ENCODE measurements around a stretch of chr2.

DNA sequence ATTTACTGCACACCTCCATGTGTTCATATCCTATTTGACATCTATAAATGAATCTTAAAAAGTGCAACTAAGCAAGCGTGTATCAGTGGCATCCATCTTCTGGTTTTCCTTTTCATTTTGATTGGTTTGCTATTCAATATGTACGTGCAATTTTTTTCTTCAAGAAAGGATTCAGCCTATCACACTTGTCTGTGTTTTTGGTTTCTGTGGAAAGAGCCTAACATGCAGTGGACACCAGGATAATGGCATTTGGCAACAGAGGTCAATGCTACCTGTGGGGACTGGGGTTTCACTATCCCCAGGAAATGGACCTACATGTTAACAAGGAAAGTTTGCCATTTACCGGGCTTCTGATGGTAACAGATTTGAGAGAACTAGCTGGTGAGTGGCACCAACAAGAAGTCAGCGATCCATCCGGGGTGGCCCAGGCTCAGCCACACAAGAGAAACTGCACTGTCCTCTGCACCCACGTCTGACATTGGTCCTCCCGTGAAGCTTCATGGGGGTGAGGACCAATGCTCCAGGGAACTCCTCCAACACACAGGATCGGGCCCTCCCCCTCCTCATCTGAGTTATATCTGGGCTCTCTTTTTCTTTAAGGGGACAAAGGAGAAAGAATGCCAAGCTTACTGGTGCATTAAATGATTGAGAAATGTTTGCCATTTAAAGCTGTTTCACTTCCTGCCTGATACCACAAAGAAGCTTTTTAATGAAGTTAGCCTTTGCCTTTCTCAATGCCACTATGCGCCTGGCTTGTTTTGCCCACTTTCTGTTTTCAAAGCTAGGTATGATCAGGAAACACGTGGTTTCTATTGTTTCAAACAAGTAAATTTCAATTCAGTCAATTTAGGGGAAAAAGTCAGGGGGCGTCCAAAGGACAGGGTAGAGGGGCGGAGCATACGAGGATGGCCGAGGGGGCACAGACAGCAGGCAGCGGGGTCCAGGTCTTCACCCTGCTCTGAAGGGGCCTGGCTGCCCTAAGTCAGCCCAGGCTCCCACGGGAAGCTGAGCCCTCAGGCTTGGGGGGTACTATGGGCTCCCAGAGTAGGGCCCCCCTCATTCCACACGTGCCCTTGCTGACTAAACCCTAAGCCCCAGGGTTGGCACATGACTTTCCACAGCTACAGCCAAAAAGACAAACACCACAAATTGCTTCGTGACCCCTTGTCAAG is 204.2 kb upstream of the ID2 start:
- RRBS, 2 experiments: 82 to 84% methylated on average over 3 of the region's 18 CpGs

- RRBS, 2 experiments: no CpG with 5 or more reads among the region's 2 CpGs
These were observed 165.9 kb upstream of the ID2 start for GRCh38 chr2:8515975-8516313.

DNA sequence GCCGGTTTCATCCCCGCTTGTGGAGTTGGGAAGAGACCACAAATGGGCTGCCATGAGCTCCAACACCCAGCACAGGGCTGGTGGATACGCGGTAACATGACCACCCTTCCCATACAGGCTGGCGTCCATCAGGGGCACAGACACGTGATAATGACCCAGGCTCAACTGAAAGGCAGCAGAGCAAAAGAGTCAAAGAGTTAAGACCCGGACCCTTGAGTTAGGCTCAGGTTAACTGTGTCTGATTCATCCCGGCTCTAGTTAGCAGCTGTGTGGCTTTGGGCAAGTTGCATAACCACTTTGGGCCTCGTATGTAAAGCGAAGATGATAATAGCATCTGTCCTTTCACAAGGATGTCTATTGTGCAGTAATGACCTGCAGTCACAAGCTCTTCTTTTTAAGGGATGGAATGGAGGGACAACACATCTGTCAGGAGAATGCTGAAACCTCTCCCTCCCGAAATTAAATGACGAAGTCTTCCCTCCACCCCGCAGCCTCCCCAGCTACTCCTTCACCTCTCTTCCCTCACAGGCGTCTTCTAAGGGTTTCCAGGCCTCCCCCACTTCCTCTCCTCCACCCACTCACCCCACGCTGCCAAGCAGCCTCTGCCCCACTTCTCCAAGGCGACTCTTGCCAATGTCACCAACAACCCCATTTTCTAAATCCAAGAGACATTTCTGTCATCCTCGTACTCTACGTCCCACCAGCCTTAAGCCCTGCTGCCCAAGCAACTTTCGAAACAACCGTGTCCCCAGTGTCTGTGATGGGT is 135.2 kb upstream of the ID2 start:
- RRBS, 2 experiments: 75 to 83% methylated on average over 1 of the region's 20 CpGs

GRCh38 chr2:8675953-8676433 is 5.9 kb upstream of the ID2 start:
- RRBS, 2 experiments: no CpG with 5 or more reads among the region's 24 CpGs

GRCh38 chr2:8682576-8682677 is 571 bp downstream of the ID2 start:
- RRBS, 2 experiments: no CpG with 5 or more reads among the region's 4 CpGs

DNA sequence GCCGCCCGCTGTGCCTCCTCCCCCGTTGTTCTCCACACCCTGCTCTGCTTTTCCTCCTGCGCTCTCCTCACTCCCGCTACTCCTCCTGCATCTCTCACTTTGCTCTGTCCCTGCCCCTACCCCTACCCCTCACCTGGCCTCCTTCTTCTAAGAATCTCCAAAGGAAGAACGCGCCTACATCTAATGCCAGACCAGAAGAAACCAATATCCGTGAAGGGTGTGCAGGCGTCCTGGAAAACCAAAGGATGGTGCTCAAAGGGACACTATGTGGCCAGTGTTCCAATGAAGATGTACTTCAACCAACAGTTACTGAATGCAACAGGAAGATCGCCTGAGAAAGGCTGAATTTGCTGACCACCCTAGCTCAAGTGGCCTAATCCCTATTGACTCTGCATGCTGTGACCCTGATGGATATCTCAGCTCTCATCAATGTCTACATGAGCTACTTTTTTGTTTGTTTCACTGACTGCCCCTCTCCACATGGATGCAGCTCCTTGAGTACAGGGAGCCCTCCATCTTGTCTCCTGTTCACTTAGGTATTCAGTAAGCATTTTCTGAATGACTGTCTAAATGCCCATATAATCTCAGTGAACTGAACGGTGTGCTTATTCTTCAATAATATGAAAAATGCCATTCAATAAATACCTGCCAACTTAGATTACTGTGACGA is 51.1 kb downstream of the ID2 start:
- RRBS, 2 experiments: no CpG with 5 or more reads among the region's 12 CpGs

DNA sequence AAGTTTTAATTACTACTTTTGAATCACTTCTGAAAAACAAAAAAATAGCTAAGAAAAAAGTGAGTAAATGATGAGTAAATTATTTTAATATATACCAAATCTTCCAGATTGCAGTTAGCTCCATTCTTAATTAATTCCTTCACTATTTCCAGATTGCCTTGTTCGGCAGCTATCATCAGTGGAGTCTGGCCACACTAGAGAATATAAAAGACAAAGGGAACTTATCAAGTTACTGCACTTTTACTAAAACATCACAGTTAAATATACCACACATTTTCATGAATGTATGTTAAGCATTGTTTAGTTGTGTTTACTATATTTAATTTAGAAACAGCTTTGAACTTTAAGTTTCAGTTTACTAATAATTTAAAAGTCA is 18.8 kb downstream of the KIDINS220 start:
- RRBS, 2 experiments: no CpG with 5 or more reads among the region's 1 CpG

DNA sequence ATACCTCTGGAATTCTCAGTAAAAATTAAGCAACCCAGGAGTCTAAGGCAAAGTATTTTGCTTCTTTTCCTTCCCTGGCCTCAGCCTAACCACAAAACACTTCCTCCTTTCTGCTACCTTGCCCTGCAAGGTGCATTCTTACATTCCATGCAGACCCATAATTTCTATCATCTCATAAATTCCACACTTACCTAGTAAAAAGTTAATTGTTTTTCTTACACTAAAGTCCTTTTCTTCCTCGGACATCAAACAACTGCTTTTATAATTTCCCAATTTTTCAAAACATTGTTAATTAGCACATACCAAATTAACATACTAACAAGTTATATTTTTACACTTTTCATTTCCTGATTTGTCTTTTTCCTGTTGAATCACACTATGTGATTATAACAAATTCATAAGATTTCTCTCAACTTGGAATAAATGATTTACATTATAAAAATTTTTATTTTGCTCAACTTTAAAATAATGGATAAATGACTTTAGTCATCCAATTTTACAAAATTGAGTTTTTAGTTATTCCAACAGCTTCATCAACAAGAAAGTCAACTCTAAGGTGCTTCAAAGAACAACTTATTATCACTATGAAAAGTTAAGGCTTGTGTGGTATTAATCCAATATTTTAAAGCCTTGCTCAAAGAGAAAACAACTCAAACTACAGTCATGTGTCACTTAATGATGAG is 3.4 kb downstream of the MBOAT2 start:
- RRBS, 2 experiments: no CpG with 5 or more reads among the region's 1 CpG

DNA sequence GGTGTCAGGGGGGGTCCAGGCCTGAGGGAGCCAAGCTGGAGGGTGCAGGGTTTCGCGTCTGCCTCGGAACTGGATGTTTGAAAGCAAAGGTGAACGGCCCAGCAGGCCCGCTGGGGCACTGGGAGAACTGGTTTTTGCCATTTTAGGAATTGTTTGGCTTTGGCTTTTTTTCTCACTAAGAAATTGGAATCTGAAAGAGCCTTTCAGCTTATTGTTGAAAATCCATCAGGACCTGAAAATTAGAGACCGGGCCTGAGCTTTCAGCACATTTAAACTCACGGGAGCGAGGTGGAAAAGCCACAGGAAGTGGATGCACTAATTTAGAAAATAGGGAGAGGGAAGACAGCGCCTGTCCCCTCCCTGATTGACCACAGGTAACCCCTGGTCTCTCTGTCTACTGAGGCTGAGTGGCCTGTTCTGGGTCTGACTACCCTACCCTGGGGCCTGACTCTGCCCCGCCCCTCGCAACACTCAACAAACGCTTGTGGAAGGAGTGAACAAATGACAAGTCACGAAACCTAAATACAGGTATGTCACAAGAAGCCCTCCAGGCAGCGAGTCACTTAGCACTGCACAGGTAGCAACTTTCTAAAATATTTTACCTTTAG is 100.3 kb upstream of the MBOAT2 start:
- RRBS, 2 experiments: no CpG with 5 or more reads among the region's 14 CpGs

GRCh38 chr2:9207696-9208891 is 1.5 kb downstream of the ASAP2 start:
- RRBS, 2 experiments: 2 to 3% methylated on average over 14 of the region's 32 CpGs

DNA sequence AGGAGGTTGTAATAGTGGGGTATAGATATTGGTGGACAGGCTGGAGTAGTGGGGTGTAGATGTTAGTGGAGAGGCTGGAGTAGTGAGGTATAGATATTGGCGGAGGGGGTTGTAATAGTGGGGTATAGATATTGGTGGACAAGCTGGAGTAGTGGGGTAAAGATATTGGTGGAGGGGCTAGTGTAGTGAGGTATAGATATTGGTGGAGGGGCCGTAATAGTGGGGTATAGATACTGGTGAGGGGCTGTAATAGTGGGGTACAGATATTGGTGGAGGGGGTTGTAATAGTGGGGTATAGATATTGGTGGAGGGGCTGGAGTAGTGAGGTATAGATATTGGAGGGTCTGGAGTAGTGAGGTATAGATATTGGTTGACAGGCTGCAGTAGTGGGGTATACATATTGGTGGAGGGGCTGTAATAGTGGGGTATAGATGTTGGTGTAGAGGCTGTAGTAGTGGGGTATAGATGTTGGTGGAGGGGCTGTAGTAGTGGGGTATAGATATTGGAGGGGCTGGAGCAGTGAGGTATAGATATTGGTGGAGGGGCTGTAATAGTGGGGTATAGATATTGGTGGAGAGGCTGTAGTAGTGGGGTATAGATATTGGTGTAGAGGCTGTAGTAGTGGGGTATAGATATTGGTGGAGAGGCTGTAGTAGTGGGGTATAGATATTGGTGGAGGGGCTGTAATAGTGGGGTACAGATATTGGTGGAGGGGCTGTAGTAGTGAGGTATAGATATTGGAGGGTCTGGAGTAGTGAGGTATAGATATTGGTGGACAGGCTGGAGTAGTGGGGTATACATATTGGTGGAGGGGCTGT is 98.4 kb downstream of the ASAP2 start:
- RRBS, 2 experiments: no CpG with 5 or more reads among the region's 2 CpGs

GRCh38 chr2:9350357-9351056 is 72.8 kb downstream of the ITGB1BP1 start:
- RRBS, 2 experiments: no CpG with 5 or more reads among the region's 12 CpGs

GRCh38 chr2:9355787-9356567 is 67.4 kb downstream of the ITGB1BP1 start:
- RRBS, 2 experiments: no CpG with 5 or more reads among the region's 17 CpGs

GRCh38 chr2:9406637-9407485 is 16.5 kb downstream of the ITGB1BP1 start:
- RRBS, 2 experiments: 86 to 92% methylated on average over 3 of the region's 15 CpGs

GRCh38 chr2:9555149-9555613 is 449 bp downstream of the ADAM17 start:
- RRBS, 2 experiments: 1% methylated on average over 11 of the region's 23 CpGs

DNA sequence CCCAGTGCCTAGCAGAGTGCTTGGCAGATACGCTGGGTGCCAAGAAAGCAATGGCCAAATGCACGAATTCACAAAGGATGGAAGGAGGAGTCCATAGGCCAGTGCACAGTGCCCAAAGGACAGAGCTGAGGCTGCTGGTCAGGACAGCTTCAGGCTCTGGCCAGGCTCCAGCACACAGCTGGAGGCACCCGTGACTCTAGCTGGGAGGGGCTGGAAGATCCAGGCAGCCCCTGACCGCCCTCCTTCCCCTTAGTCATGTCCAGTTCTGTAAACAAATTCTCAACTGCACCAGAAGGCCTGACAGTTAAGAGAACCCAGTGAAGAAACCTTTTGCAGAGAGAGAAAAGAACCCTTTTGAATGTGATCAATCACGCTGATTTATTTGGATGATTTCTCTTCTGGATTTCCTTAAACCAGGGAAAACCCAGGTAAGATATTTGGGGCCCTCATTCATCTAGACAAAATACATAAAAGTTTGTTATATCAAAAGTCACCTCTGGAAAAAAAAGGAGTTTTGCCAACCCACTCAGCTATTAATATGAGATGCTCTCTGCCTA is 7.8 kb upstream of the YWHAQ start:
- RRBS, 2 experiments: no CpG with 5 or more reads among the region's 5 CpGs

GRCh38 chr2:9702842-9703319 is 72.1 kb upstream of the YWHAQ start:
- RRBS, 2 experiments: no CpG with 5 or more reads among the region's 7 CpGs

DNA sequence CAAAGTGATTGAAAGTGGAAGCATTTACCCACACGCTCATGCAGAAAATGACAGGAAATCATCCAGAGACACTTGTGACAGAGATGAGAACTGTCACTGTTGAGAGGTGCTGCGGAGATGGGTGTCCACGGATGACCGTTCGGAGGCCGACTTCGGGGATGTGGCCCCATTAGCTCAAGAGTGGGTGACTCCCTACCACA is 81.4 kb upstream of the YWHAQ start:
- RRBS, 2 experiments: no CpG with 5 or more reads among the region's 7 CpGs

- RRBS, 2 experiments: no CpG with 5 or more reads among the region's 1 CpG
These were observed 105.1 kb upstream of the YWHAQ start for GRCh38 chr2:9735925-9736299.

DNA sequence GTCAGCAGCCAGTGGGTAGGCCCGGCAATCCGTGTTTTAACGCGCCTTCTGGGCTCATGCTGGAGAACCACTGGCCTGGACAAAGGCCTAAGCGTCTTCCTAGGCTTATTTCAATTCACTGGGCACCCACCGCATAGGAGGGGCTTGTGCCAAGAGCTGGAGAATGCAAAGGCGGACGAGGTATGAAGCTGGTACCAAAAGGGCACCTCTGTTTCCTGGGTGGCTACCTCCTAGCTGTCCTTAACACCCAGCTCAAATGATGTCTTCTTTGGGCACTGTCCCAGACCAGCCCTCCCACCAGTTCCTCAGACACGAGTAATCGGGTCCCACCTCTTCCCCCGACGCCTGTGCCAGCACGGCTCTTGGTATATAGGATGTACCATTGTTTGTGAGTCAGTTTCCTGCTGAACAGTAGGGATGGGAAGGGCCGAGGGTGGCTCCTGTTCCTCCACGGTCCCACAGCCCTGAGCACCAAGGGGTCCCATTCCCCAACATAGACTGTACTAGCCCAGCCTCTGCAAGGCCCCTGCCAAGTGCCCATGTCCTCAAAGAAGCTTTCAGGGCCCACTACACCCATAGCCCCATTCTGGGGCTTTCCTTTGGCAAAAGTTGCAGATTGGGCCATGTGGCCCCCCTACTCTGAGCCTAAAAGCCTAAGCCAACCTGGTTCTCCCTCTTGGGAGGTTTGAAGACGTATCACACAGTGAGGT is 5.8 kb upstream of the KLF11 start:
- RRBS, 2 experiments: no CpG with 5 or more reads among the region's 16 CpGs

All from NT2/D1 (cell line).